Spinal cord (tissue), 3 donors: Measurements from ENCODE around the genes GATAD2A and ZNF43.

DNA sequence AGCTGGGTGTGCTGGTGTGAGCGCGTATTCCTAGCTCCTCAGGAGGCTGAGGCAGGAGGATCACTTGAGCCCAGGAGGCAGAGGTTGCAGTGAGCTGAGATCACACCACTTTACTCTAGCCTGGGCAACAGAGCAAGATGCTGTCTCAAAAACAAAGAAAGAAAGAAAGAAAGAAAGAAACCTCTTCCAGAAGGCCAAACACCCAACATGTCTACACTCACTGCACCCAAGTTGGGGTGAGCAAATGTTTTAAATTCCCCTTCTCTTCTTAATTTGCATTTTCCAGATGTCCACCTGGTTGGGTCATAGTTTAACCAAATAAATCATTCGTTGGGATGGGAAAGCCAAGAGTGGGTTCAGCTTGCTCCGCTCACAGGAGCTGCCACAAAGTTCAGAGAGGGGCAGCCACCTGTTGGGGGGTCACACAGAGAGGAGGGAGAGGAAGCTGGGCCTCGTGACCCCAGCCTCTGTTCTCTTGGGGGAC is 2.6 kb downstream of the MEF2B start:
- PRO-cap, result no peak
- RAMPAGE, long total RNA, result no peak

- PRO-cap, result no peak
- RAMPAGE, long total RNA, result no peak
These were observed 13.2 kb downstream of the NCAN start for GRCh38 chr19:19224624-19225654.

DNA sequence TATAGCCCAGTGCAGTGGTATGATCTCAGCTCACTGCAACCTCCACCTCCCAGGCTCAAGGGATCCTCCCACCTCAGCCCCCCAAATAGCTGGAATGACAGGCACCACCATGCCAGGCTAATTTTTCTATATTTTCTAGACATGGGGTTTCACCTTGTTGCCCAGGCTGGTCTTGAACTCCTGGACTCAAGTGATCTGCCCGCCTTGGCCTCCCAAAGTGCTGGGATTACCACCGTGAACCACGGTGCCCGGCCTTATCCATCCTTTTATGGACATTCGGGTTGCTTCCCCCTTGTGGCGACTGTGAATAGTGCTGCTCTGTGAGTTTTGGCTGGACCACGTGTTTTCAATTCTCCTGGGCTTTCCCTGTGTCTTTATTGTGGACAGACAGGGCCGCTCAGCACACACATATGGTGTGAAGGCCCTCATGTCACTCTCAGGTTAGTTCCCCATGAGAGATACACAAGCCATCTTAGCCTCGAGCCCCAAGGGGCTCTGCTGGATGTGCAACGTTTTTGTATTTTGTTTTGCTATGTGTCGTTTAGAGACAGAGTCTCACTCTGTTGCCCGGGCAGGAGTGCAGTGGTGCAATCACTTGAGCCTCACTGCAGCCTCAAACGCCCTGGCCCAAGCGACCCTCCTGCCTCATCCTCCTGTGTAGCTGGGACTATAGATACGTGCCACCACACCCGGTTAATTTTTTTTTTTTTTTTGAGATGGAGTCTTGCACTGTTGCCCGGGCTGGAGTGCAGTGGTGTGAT is 40.5 kb downstream of the MAU2 start:
- PRO-cap, result no peak
- RAMPAGE, long total RNA, result no peak

GRCh38 chr19:19375281-19375589 is 30.2 kb upstream of the GATAD2A start:
- PRO-cap, result no peak
- RAMPAGE, long total RNA, result no peak

DNA sequence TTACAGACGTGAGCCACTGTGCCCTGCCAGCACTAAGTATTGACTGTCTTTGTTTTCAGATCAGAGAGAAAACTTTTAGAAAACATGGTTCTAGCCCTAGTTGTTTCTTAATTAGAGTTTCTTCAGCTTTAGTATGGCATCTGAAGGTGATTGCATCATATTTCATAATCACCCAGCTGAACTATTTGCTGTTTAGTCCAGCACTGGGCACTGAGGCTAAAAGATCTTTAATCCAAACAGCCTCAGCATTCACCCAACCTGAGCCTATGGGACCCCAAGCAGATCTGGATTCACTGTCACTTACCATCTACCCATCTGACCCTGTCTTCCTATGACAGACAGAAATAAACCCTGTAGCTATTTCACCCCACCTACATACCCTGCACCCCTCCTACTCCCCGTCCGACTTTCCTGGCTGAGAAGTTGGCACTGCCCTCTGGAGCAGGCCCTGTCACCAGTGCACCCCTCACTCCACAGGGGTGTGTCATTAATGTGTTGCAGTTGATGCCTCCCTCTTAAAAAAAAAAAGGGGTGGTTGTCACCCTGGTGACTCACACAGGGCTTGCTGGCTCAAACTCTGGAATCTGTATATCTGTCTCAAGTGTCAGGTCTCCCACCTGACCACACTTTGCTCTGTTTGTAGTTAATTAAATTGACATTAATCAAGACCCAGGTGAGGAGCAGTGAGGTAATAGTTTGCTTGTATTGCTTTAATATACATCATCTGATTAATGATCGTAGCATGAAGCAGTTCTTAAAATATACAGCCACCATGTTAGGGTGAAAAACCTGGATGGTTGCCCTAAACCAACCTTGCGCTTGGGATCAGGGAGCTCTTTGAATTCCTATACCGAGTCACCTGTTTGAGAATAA is 2.2 kb upstream of the GATAD2A start:
- PRO-cap, result no peak
- RAMPAGE, long total RNA, result no peak

DNA sequence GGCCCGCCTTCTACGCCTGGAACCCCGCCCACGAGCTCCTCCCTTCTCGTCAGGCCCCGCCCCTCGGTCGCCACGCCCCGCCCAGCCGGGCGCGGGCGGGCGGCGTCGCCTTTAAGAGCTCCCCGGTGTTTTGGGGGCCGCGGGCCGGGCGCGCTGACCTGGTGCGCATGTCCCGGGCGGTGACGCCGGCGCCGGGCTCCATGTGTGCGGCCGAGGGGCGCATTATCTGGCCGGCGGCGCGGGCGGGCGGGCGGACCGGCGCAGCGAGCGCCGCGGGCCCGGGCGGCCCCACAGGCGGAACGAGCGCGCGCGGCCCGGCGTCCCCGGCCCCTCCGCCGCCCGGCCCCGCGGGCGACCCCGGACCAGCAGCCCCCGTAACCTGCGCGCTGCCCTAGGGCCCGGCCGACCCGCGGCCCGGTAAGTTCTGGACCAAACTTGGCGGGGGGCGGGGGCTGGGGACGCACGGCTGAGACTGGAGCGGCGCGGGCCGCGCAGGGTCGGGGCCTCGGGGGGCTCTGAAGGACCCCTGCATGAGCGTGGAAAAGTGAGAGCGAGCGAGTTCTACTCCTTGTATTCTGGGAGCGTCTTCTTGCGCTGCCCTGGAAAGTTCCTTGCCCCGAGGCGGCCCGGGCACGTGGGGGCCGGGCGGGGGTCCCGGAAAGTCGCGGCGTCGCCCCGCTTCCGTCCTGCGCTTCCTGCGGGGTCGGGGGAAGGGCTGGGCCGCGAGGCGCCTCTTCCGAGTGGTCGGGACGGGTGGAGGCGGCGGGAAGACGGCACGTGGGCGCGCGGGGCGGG is at the start of gene GATAD2A:
GATAD2A (plus strand) TSS at position 73 of the 795 bp plus-strand sequence.
- PRO-cap, result no peak
- RAMPAGE, long total RNA, result no peak

- PRO-cap, result no peak
- RAMPAGE, long total RNA, result no peak
These were observed 853 bp downstream of the GATAD2A start for GRCh38 chr19:19406398-19406658.

GRCh38 chr19:19627393-19628040 is 503 bp downstream of the LPAR2 start:
- PRO-cap, result no peak
- RAMPAGE, long total RNA, result no peak

GRCh38 chr19:19660930-19662278 is 2.1 kb downstream of the ATP13A1 start:
- PRO-cap, result no peak
- RAMPAGE, long total RNA, result no peak

DNA sequence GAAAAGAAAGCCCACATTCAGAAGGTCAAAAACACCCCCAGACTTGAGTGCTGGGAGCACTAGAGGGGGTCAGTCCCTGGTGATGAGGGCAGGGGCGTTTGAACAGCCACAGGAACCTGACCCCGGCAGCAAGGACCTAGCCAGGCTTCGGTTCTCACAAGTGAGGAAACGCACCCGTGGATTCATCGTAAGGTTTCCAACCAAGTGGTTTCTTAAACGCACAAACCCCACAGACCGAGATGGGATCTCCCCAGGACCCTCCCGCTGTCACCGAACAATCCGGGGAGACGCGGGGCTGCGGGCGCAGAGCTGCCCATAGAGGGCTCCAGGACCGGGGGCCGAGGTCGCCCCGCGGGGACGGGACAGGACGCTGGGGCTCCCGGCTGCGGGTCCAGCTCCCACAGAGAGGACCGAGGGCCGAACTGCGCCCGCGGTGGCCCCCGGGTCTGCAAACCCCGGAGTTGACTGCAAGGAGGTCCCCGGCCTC is 457 bp downstream of the ZNF14 start:
- PRO-cap, result no peak
- RAMPAGE, long total RNA, result no peak

GRCh38 chr19:19956577-19957179 is 55.9 kb downstream of the ZNF93 start:
- PRO-cap, result no peak
- RAMPAGE, long total RNA, result no peak

GRCh38 chr19:20082436-20083278 is 4.9 kb downstream of the ZNF90 start:
- PRO-cap, result no peak
- RAMPAGE, long total RNA, result no peak

DNA sequence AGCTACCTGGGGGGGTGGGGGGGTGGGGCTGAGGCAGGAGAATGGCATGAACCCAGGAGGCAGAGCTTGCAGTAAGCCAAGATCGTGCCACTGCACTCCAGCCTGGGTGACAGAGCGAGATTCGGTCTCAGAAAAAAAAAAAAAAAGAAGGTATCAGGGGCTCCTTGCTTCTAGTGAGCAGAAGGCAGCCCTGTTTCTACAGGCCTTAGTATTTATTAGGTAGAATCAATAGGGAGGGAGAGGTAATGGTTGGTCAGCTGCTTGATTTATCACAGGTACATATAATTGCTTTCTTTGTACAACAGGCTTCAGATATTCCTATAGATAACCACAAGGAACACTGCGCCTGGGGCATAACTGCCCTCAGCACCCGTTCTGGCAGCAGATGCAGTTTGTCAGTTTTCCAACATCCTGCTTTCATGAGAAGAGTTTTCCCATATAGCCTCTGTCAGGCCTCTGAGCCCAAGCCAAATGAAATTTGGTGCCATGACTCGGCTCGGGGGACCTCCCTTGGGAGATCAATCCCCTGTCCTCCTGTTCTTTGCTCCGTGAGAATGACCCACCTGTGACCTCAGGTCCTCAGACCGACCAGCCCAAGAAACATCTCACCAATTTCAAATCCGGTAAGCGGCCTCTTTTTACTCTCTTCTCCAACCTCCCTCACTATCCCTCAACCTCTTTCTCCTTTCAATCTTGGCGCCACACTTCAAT is 12.4 kb upstream of the ZNF486 start:
- PRO-cap, result no peak
- RAMPAGE, long total RNA, result no peak

GRCh38 chr19:20423180-20424192 is 142.1 kb downstream of the ZNF737 start:
- PRO-cap, result no peak
- RAMPAGE, long total RNA, result no peak

DNA sequence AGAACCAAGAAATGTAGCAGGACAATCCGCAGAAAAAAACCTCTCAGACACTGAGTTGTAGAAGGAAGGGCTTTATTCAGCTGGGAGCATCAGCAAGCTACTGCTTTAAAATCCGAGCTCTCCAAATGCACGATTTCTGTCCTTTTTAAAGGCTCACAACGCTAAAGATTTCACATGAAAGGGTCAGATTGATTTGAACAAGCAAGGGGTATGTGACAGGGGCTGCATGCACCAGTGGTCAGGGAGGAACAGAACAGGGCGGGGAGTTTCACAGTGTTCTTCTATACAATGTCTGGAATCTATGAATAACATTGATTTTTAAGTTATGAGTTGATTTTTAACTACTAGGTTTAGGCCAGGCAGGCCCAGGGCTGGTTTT is 133.5 kb downstream of the ZNF737 start:
- PRO-cap, result no peak
- RAMPAGE, long total RNA, result no peak

DNA sequence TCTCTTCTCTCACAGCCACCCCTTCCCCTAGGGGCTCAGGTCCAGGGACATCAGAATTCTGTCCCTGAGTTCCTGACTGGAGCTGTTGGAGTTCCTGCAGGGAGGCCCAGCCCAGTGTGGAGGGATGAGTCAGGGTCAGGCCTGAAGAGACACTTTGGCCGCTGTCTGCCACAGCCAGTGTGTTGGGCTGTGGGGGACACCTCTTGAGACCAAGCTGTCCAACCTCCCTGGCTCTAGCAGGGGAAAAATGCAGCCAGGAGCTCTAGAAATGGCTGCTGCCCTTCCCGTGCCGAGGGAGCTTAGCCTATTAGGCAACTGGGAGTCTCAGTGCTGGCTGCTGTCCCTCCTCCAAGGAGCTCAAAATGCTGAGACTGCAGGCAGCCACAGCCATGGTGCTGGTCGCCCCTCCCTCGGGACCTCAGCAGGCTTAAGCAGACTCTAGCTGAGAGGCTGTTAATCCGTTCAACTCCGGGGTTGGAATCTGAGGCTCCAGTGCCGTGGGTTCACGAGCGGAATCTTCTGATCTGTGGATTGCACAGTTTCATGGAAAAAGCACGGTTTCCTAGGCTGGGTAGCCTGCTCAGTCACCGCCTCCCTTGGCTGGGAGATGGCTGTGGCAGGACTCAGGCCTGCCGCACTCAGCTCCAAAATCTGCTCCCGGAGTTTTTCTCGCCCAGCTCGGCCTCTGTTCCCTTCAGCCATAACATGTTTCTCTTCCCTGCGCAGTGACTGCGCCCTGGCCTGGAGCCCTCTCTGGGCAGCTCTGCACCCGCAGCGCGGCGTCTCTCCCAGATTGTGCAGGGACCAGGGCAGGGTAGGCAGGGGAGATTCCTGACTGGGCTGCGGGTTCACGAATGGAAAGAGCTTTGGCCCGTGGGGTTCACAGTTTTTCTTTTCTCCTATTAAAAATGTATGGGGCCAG is 3.8 kb upstream of the ZNF626 start:
- PRO-cap, result no peak
- RAMPAGE, long total RNA, result no peak

- PRO-cap, result no peak
- RAMPAGE, long total RNA, result no peak
These were observed 6.6 kb upstream of the ZNF66 start for GRCh38 chr19:20769495-20769982.

DNA sequence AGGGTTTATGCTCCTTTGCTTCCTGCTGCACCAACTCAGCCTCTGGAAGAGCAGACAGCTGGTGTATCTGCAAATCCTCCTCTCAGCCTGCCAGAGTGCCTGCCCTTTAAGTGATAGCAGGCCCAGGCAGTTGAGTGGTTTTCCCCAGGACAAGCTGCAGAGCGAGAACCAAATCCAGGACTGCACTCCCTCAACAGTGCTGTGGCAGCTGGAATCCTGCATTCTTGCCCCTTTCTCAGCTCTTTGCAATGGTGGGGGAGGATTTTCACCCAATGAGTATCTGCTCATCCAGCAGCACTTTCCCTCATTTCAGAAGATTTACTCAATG is 85.5 kb downstream of the ZNF429 start:
- PRO-cap, result no peak
- RAMPAGE, long total RNA, result no peak

GRCh38 chr19:21835729-21836457 is at the start of gene ZNF43:
ZNF43 (minus strand) TSS chr19:21836182.
- PRO-cap, result no peak
- RAMPAGE, long total RNA, result start-site peak on the minus strand at chr19:21836137-21836185, 150 and 108 reads in 2 replicates

DNA sequence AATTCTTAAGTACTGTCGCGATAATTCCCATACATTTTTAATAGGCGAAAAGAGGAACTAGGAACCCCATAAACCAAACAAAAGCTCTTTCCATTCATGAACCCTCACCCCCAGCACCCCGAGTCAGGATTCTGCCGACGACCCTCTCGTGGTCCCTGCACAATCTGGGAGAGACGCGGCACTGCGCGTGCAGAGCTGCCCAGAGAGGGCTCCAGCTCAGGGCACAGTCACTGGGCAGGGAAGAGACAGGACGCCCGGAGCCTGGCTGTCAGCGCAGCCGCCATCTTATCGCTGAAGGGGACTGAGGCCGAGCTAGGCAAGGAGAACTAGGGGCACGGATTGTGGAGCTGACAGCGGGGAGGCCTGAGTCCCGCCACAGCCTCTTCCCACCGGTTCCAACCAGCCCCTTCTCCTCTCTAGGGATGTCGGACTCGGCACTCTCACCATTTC is 370 bp downstream of the ZNF98 start:
- PRO-cap, result no peak
- RAMPAGE, long total RNA, result no peak